Sigmoid colon (tissue), 4 donors: Measurements from ENCODE around the gene ODF3B.

- PRO-cap, result no peak
- RAMPAGE, long total RNA, 4 experiments, result no peak in any of the 4 experiments
Observed at GRCh38 chr22:50285669-50285868, 15.4 kb upstream of the MAPK11 start.

- PRO-cap, result no peak
- RAMPAGE, long total RNA, 4 experiments, result no peak in any of the 4 experiments
Observed at GRCh38 chr22:50399822-50400564, 56.9 kb downstream of the PPP6R2 start.

- PRO-cap, result no peak
- RAMPAGE, long total RNA, 4 experiments, result no peak in any of the 4 experiments
Observed at GRCh38 chr22:50418637-50419615, 55.9 kb downstream of the SBF1 start.

DNA sequence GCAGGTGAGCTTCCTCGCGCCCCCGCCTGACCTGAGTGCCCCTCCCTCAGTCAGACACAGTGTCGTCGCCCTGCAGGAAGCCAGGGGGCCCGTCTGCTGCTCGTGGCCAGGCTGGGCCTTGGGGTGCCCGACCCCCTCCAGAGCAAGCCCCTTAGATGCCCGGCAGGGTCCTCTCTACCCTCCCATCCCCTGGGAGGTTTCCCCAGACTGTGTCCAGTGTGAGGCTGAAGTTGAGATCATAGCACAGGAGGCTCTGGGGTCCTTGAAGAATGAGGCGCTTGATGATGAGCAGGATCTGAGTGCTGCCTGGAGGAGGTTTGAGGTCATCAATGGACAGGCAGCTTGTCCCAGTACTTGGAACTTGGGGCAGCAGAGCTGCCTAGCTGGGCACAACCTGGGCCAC lies 31.5 kb downstream of the SBF1 start:
- PRO-cap, result no peak
- RAMPAGE, long total RNA, 4 experiments, result no peak in any of the 4 experiments

DNA sequence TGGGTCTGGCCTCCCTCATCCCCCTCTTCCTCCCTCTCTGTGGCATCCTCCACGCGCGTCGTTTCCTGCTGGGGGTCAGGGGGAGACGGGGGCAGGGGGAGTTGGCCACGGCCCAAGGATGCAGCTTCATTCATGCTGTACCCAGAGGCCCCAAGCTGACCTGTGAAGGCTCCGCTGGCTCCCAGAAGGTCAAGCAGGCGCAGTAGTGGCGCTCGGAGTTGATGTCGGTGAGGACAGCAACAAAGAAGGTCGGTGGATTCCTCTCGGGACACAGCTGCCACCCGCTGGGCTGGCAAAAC lies 7.3 kb downstream of the SBF1 start:
- PRO-cap, result no peak
- RAMPAGE, long total RNA, 4 experiments, result no peak in any of the 4 experiments

GRCh38 chr22:50532066-50532780 lies at the start of gene ODF3B:
TSS of gene ODF3B (minus strand) at chr22:50532498.
- PRO-cap, result no peak
- RAMPAGE, long total RNA, 4 experiments, result start-site peak on the minus strand in 4 of 4 experiments, at chr22:50532147-50532210 at its widest, 5 to 21 reads per replicate

DNA sequence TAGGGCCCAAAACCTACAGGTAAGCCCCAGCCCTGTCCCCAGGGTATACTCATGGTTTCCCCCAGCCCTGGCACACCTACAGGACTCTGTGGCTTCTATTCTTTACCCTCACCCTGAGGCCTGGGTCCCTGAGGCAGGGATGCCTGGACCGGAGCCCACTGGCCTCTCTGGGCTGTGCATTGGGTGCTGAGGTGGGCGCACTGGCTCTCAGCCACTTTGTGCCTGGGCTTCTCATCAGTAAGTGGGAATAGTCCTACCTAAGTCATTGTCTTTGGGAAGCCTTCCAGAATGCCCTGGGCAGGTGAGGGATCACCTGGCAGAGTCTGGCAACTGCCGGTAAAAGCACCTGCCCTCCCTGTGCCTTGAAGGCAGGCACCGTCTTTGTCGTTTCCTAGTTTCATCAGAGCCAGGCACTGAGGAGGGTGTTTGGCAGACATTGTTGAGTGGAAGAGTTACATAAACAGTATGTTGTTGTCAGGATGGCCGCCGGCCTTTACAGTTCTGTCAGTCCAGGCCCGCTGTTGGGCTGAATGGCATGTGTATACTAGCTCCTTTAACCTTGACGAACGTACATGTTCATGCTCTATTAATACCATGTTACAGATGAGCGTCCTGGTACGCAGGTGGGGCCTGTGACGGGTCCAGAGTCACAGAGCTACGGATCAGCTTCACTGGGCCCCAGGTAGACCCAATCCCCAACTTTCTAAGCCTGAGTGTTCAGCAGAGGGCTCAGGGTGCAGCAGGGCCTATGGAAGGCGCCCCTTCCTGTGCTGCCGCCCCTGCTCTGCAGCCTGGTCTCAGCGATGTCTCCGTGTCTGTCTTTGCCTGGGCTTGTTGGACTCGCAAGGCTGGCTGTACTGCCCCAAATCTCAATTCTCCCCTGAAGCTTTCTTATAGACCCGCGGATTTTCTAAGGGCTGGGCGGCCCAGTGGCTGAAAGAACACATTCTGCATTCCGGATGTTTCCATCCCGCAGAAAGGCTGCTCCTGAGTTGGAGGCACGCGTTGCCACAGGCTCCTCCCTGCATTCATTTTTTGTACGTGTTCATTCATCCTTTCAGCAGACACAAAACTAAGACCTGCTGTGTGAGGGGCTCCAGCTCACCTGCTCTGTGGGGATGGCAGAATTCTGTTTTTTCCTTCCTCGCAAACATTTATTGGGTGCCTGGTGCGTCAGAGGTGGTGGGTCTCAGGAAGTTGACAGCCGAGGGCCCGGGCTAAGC lies 42.2 kb upstream of the ACR start:
- PRO-cap, result no peak
- RAMPAGE, long total RNA, 4 experiments, result no peak in any of the 4 experiments

DNA sequence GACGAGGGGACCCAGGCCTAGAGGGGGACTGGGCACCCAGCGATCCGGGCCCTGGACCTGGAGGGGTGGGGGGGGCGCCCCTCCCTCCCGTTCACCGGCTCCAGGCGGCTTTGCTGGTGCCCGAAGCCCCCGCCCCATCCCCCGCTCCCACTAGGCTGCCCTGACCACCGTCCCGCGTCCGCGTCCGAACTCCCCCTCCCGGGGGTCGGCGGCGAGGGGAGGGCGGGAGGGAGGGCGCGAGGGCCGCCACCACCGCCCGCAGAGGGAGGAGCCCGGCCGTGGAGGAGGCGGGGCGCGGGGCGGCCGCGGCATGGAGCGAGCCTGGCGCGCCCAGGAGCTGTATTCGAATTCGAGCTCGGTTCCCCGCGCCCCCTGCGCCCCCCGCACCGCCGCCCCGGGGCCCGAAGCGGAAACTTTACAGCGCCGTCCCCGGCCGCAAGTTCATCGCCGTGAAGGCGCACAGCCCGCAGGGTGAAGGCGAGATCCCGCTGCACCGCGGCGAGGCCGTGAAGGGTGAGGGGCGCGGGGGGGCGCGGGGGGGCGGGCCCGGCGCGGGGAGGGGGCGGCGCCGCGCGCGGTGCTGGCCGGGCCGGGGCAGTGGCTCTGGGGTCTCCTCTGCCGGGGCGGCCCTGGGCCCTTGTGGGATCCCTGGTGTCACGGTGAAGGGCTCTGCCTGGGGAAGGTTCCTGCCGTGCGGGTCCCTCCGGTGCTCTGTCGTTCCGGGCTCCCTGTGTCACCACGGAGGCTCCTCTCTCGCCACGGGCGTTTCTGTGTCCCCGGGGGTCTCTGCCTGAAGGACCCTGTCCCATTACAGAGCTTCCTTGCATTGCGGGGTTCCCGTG lies 40.6 kb upstream of the ACR start:
- PRO-cap, result no peak
- RAMPAGE, long total RNA, 4 experiments, result no peak in any of the 4 experiments

- PRO-cap, result no peak
- RAMPAGE, long total RNA, 4 experiments, result no peak in any of the 4 experiments
Observed at GRCh38 chr22:50731000-50731968, 6.7 kb upstream of the ACR start.

DNA sequence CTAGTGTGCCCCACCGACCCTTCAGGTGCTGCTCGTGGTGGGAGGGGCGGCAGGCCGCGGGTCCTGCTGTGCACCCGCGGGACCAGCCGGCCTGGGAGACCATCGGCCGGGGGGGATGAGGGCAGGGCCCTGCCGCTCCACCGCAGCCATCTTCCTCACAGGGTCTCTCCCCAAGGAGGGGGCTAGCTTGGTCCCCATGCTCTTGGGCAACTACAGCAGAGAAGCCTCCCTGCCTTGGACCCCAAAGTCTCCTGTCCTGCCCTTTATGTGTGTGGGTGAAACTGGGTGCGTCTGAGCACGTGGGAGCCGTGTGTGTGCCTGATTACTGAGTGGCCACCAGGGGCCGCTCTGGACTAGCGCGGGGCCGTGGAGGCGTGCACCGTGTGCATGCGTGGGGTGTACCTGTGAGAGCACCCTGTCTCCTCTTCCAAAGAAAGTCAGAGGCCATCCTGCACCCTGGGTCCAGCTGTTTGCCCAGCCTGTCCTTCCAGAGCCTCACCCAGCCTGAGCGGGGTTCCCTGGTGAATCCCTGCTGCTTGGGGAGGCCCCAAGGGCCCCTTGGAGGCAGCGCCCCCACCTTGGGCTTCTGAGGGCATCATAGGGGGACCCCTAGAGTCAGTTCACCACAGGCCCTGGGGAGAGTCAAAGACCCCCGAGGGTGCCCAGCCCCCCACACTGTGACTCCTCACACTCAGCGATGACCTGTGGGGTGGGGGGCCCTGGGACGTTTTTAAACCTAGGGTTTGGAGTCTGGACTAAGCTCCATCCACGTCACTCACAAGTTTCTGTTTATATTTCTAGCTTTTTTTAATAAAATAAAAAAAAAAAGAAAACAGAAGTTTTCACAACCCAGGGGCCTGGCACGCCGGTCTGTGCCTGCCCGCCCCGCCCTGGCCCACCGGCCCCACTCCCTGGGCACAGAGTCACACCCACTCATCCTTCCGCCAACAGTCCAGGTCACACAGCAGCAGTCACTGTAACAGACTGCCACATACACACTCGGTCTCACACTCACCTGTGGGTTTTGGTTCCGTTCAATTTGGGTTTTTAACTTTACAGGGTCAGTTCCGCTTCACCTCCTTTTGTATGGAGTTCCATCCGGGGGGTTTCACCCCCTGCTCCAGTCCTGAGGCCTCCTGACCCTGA lies 5.7 kb upstream of the ACR start:
- PRO-cap, result no peak
- RAMPAGE, long total RNA, 4 experiments, result no peak in any of the 4 experiments